SUDHL5 (cell line): ENCODE measurements around a stretch of chr2.

- PRO-cap = no peak
Measured at GRCh38 chr2:234795864-234796658, 155.8 kb upstream of the SH3BP4 start.

DNA sequence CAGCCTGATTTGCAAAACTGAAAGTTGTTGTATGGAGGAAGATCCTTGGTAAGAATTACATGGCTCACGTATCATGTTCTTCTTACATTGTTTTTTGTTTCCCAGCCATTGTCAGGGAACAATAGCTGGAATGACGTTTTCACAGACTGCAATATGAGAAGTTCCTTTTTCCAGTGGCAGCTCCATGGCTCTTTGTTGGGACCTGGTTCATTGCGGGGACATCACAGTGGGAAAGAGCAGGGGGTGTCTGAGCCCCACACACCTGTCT lies 8.9 kb downstream of the SH3BP4 start:
- PRO-cap = no peak

DNA sequence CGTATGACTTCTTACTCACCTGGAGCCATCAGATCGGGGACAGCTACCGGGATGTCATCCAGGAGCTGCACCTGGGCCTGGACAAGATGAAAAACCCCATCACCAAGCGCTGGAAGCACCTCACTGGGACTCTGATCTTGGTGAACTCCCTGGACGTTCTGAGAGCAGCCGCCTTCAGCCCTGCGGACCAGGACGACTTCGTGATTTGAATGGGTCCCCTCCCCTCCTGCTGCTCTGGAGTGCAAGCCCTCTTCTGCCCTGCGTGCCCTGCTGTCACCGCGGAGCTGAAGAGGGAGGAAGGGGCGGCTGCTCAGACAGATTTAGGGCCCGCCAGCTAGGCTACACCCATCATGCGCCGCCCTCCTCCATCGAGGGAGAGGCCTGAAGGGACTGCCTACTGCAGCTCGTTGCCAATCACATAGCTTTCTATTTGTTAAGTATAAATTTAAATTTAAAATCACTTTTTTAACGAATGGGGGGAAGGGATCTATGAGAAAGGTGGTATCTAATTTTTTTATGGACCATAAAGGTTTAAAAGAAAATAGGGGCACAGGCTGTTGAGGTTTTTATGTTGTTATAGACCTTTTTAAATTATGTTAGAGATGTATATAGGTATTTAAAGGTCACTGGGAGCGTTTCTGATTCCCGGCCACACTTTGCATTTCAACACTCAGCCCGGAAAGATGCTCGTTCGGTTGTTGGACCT lies 101.9 kb downstream of the SH3BP4 start:
- PRO-cap = no peak

GRCh38 chr2:235066947-235067299 lies 115.1 kb downstream of the SH3BP4 start:
- PRO-cap = no peak

DNA sequence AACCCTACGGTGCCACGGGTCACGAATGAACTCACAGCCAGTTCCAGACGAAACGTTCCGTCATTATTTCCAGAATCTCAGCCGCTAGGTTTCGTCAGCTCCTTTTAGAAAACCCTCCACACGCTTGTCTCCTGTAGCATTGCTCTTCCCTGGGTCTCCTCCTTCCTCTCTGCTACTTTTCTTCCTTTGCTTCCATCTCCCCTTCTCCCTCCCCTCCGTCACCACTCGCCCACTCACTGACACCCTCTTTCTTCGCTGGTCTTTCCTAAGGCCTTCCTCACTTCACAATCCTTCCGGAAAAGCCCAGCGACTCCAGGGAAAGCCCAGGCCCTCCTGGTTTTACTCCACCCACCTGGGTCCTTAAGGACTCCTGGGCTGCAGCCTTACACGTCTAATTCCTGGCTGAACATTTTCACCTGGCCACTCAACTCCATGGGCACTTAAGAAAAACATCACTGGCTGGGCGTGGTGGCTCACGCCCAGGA lies 119.3 kb upstream of the AGAP1 start:
- PRO-cap = no peak

DNA sequence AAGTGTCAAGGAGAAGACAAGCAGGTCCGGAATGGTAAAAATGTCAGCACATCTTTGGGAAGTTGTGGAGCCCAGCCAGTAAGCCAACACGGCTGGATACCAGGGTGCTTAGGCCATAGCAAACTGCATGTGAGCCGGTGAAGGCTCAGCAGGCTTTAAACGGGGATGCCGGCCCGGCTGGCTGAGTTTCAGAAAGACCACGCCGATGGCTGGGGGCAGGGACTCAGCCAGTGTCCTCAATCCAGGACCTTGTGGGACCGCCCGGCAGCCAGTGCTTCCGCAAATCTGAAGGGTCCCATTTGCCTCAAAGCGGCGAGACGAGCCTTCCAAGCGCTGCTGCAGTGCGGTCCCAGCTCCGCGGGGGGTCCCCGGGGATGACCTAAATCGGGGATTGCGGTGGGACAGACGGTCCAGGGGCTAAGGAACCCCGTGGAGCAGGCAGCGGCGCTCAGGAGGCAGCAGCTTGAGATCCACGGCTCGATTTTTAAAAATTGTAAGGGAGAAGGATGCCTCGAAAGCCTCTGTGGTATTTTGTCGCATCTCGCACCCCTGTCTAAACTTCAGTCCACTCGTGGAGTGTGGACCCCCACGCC lies 849 bp upstream of the AGAP1 start:
- PRO-cap = no peak

GRCh38 chr2:235495139-235495820 lies 1.4 kb downstream of the AGAP1 start:
- PRO-cap = no peak

DNA sequence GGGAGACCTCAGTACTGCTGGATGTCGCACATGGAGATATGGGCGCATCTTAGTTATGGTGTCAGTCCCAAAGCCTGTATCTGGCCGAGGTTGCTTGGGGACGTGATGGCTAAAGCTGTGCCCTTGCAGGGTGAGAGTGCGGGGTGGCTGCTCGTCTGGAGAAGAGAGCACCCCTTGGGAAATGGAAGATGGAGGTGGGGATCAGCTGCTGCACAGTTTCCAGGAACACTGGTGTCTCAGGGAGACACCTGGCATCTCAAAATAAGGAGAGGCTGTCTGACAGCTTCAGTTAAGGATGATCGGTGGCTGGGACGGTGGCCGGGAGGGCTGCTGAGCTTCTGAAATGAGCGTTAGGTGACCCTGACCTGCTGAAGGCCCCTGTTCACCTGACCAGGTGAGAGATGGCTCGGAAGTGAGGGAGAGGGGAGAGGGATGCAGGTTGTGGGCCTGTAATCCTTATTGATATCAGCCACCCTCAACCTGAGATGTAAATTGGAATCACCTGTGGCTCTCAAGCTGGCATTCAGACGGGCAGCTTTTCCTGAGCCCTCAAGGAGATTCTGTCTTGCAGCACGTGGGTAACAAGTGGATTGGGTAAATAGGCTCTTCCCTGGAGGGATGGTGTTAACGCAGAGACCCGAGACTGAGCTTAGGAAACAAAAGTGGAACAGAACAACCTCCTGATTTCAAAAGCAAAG lies 99.0 kb downstream of the AGAP1 start:
- PRO-cap = no peak

DNA sequence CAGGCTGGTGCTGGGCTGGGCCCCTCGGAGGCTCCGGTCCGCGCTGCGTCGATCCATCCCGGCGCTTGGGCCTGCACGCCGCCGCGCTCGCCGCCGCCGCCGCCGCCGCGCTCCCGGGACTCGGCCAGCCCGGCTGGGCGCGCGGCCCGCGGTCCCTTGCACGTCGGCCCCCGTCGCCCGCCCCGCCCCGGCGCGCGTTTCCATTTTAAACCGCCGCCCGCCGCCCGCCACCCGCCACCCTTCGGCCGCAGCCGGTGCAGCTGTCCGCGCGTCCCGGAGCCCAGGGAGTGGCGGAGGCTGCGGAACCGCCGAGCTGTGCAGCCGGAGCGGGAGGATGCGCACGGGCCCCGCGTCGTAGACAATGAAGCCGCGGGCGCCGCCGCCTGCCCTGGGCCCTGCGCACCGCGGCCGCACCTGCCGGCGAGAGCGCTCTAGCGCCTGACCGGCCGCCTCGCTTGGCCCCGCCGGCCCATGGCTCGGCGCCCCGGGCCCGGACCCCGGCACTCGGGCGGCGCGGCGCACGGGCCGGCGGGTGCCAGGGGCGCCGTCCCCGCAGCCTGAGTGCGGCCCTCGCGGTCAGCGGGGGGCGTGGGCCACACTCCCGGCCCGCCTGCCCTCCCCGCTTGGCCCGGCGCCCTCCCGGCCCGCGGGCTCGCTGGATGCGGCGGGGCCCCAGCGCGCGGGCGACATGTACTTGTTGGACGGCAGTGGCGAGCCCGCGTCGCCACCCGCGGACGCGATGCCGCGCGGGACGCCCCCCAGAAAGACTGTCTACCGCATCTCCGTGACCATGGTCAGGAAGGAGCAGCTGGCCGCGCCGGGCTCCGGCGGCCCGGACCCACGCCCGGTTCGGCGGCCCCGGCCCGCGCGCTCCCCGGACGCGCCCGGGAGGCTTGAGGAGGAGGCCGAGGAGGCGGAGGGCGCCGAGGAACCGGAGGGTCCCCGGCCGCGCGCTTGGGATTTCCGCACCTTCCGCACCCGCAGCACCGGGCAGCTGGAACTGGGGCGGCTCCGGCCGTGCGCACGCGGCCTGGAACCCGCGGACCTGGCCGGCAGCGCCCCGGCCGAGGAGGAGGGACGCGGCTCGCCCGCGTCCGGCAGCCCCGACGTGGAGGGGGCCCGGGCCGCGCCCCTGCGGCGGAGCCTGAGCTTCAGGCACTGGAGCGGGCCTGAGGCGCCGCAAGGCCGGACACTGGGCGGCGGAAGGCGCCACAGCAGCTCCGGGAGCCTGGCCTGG lies 176.0 kb downstream of the AGAP1 start:
- PRO-cap = no peak

- PRO-cap = no peak
Measured at GRCh38 chr2:235792529-235793193, 298.8 kb downstream of the AGAP1 start.

GRCh38 chr2:236167022-236168093 lies 828 bp downstream of the GBX2 start:
- PRO-cap = no peak

GRCh38 chr2:236236554-236236885 lies 27.7 kb downstream of the ASB18 start:
- PRO-cap = no peak

- PRO-cap = no peak
Measured at GRCh38 chr2:236237427-236237887, 26.7 kb downstream of the ASB18 start.

DNA sequence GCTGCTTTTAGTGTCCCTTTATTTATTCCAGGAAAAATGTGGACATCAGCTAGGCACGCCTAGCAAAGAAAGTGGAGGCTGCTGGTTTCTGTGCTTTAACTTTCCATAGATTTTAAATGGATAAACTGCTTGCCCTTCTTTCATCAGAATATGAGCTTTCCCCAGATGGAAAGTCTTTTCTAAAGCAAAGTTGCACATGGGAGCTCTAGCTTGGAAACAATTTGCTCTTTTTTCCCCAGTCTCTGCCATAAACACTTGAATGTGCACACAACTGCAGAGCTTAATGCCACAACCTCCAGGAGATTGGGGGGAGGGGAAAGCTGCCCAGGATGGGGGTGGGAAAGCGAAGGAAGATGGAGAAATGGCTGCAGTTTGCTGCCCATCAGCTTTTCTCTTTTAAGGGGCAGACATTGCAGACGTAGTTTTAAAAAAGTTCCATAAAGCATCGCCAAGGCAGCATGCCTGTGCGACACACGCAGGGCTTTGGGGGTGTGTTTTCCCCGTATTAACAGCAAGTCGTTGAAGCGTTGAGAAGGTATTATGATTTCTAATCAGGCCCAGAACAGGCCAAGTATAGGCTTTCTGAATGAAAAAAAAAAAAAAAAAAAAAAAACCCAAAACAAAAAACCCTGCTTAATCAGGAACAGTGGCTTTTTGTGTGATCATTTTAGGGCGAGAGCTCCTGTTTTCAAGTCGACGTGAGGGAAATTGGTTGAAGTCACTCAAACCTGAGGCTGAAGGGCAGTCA lies 1.6 kb downstream of the ACKR3 start:
- PRO-cap = no peak

GRCh38 chr2:236576630-236577436 lies 7.2 kb downstream of the ACKR3 start:
- PRO-cap = no peak

- PRO-cap = no peak
Measured at GRCh38 chr2:236631353-236631988, 61.8 kb downstream of the ACKR3 start.

GRCh38 chr2:236758373-236758847 lies 188.8 kb downstream of the ACKR3 start:
- PRO-cap = no peak

DNA sequence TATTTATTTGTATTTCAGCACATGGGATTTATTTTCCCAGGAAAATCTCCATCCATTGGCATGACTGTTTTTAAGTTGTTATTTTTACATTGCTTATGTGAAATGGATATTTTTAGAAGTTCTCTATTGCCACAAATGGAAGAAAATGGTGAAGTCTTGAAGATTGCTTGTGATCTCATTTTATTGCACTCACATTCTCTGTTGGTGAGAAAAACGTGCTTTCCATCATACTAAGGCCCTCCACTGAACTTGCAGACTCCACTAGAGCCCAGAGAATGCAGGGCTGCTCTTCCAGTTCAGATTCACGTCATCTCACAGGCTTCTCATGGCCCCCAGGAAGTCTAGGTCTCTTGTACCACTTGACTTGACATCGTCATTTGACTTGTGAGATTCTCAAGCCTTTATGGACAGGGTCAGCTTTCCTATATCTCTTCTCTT lies 254.8 kb upstream of the COPS8 start:
- PRO-cap = no peak

DNA sequence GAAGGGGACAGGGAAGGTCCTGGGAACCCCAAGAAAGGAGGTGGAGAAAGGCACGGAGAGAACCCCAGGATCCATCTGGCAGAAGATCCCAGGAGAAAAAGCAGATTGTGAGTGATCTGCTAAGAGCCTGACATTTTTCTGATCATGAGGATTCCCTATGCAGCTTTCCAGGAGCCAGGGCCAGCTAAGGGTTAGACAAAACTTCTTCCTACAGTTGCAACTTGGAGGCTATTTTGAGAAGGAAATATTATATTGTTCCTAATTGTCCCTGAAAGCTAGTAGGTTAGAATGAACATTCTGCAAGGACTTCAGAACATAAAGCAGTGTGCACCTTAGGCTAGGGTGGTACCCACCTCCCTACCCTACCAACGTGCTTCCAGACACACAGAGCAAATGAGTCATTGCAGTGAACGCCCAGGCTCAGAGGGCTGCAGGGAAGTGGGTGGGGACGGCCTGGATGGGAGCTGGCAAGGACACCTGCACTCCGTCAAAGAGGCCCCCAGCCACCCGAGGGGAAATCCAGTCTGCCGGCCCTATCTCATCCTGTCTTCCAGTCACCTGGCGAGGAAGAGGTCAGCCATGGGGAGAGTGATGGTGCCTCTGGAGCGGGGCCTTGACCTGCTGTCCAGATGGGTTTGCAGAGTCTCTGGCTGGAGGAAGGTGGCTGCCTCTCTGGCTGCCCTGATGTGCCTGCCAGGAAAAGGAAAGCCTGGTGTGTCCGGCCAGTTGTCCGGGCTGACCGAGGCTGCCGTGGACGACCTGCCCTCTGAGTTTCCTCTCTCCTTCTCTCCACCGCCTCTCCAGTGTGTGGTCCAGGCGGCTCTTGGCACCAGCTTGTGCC lies 209.9 kb upstream of the COPS8 start:
- PRO-cap = no peak

DNA sequence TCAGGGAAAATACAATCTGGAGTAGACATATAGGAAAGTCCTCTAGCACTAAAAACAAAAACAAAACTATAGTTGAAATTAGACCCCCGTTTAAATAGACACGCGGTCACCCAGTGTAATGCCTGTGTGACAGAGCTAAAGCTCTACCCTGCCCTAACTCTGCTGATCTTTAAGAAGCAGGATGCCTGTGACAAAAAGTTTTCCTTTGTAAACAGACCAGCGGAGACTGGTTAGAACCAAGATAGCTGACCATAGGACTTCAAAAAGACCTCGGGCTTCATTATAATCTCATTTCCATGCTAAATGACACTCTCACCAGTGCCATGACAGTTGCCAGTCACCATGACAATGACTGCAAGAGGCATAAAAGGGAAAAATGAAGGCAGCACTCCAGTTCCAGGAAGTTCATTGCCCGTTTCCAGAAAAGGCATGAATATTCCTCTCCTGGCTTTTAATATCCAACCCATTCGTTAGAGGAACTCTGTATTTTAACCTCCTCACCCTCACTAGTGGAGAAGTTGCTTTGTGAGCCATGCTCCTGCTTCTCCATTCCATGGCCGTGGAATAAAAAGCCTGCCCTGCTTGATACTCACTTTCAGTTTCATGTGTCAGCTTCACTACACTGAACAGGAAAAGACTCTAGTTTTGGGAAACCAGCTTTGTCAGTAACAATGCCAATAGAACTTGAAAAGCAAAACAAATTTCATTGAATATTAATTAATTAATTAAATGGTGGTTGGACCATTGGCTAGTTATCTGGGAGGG lies 157.1 kb upstream of the COPS8 start:
- PRO-cap = no peak